Upper lobe of left lung (tissue), 5 donors: Measurements from ENCODE around the genes SMDT1 and CYP2D6.

GRCh38 chr22:41513377-41513818, 30.9 kb downstream of the POLR3H start:
- PRO-cap, 2 experiments: peak in 1 of 2 experiments; most common minus-strand start chr22:41513564 (in 1)
- RAMPAGE, long total RNA, 4 experiments: no peak in any of the 4 experiments

DNA sequence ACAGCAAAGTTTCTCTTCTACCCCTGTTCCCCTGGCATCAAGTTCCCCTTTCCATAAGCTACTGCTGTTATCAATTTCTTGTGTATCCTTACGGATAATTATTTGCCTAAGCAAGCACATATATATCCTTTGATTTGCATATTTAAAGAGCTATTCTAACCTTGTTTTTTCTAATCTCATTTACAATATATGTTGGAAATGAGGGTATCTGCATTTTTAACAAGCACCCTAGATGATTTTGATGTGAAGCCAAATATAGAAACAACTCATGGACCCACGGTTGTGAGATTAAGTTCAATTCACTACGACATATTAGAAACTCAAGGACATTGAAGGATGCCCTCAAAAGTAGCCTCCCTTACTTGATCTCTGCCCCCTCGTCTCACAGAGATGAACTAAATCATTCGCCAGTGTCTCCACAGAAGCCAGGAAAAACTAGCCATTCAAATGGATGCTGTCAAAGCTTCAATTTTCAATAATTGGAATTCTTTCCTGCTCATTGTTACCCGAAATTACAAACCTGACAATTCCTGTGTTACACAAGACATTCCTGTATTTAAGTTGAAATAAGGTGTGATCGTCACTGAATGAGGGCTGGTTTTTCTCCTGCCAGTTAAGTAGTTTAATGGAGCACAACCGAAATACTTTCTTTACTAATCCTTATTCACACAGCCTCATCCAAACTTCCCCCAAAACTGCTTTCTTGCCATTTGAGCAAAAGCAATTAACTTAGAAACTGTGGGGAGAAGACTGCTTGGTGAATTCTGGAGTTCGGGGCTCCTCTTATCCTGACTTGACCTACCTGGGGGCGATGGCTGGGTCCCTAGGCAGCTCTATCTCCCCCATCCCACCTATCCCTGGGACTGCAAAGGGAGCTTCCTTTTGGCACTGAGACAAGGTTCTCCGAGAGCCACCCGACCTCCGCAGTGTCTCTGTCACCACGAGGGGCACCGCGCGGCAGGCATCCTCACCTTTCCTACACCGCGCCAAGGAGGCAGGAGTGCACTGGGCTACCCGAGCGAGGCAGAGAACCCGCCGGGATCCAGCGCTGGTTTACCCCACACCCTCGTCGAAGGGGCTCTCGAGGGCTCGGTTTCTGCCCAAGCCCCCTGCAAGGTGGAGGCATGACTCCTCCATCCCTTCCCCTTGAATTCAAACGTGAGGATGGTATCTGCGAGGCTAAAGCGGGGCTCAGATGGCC, 1.0 kb downstream of the DESI1 start:
- PRO-cap, 2 experiments: peak in 1 of 2 experiments; most common plus-strand start position 981 of the sequence (in 1)
- RAMPAGE, long total RNA, 4 experiments: no peak in any of the 4 experiments

DNA sequence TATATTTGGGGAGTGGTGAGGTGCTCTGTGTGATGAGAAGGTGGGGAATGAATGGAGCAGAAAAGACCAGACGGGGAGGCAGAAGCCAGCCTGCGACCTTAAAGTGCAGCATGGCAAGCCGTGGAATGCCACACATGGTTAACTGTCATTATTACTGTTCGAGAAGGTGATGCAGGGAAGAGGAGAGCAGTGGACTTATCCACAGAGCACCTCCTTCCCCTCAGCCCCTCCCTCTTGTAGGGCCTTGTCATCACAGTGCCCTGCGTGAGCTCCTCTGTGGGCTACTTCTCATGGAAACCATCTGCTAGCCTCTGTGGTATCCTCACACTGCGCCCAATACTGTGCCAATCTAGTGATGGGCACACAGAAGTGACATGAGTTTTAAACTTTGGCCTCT, 18.2 kb upstream of the CCDC134 start:
- PRO-cap, 2 experiments: no peak in any of the 2 experiments
- RAMPAGE, long total RNA, 4 experiments: no peak in any of the 4 experiments

GRCh38 chr22:41835987-41837128, 3.5 kb downstream of the SREBF2 start:
- PRO-cap, 2 experiments: no peak in any of the 2 experiments
- RAMPAGE, long total RNA, 4 experiments: no peak in any of the 4 experiments

DNA sequence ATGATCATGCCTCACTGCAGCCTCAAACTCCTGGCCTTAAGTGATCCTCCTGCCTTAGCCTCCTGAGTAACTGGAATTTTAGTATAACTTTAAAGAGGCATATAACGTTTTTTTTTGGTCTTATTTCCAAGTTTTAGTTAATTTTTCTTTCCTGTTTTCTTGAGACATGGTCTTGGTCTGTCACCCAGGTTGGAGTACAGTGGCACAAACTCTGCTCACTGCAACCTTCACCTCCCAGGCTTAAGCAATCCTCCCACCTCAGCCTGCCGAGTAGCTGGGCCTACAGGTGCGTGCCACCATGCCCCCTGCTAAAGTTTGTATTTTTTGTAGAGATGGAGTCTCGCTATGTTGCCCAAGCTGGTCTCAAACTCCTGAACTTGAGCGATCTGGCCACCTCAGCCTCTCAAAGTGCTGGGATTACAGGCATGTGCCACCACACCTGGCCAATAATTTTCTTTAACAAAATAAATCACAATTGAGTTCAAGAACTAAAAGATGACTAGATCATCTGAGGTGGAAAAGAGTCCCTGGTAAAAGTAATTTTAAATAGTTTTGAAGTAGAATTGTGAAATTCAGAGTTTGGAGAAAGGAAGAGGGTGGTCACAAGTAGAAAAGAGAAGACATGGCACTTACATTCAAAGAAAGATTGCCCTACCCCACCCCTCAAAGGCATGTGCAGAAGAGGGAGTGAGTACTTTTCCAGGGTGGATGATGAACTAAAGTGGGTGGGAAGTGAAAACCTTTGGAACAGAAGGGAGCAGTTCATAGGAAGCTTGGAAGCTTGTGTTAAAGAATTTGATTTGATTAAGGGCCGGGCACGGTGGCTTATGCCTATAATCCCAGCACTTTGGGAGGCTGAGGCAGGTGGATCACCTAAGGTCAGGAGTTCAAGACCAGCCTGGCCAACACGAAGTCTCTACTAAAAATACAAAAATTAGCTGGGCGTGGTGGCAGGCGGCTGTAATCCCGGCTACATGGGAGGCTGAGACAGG, 23.4 kb downstream of the SREBF2 start:
- PRO-cap, 2 experiments: no peak in any of the 2 experiments
- RAMPAGE, long total RNA, 4 experiments: no peak in any of the 4 experiments

- PRO-cap, 2 experiments: no peak in any of the 2 experiments
- RAMPAGE, long total RNA, 4 experiments: no peak in any of the 4 experiments
Observed at GRCh38 chr22:41870821-41871352, 38.0 kb downstream of the SREBF2 start.

GRCh38 chr22:41900717-41901254, 14.1 kb downstream of the SHISA8 start:
- PRO-cap, 2 experiments: no peak in any of the 2 experiments
- RAMPAGE, long total RNA, 4 experiments: no peak in any of the 4 experiments

GRCh38 chr22:42059368-42059762, 11.2 kb downstream of the NAGA start:
- PRO-cap, 2 experiments: no peak in any of the 2 experiments
- RAMPAGE, long total RNA, 4 experiments: no peak in any of the 4 experiments

DNA sequence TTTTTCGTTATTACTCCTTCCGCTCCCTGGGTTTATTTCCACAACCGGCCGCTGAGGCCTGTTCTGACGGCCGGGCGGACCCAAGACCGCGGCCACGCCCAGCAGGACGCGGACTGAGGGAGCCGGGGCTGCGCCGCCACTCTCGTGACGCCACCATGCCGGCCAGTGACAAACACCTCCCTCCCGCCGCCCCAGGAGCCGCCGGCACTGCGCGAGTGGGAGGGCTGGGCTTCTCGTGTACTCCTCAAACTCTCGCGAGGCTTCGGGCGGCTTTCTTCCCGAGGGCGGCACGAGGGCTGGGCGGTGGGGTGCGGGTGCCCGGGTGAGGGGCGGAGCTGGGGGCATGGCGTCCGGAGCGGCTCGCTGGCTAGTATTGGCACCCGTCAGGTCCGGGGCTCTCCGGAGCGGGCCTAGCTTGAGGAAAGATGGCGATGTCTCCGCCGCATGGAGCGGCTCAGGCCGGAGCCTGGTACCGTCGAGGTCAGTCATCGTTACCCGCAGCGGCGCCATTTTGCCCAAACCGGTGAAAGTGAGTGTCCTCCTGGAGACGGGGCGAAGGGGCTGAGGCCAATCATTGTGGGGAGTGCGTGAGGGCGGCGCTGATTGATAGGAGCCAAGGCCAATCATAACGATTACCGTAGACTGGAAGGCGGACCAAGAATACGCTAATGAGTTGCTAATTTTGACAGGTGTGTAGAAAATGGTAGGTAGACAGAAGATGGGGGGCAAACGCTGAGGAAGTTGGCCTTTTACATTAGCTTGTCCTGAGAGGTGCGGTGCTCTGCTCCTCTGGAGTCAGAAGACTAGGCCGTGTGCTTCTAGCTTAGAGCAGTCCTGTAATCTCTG, at the start of gene SMDT1:
SMDT1 (plus strand) TSS at position 275 of the 846 bp plus-strand sequence.
- PRO-cap, 2 experiments: peak in 2 of 2 experiments; most common plus-strand start position 710 of the sequence (in 2); most common minus-strand start position 531 of the sequence (in 2)
- RAMPAGE, long total RNA, 4 experiments: start-site peak on the plus strand in 4 of 4 experiments, centred at positions 291 to 662 of the sequence, 5 to 46 reads per replicate

DNA sequence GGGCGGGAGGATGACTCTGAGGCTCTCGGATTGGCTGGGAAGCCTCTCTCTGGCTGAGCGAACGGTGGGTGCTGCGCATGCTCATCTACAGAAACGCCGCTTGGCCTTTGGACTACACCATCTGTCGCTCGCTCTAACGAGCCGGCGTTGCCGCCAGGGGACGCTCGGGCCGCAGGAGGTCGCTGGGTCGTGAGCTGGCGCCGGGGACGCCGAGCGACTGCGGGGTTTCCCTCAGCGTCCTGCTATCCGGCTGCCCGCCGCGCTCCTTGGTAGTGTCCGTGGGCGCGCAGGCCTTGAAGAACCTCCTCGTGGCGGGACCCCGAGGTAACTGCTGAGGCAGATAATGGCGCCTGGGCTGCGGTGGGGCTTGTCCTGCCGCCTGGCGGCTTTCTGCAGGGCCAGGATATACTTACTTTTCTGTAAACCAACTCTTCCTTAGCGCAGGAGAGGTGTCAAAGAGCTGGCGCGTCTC, 322 bp upstream of the NDUFA6 start:
- PRO-cap, 2 experiments: peak in 2 of 2 experiments; most common plus-strand start position 90 of the sequence (in 1)
- RAMPAGE, long total RNA, 4 experiments: start-site peak on the plus strand in 3 of 4 experiments, centred at positions 82 to 184 of the sequence, 12 to 20 reads per replicate

DNA sequence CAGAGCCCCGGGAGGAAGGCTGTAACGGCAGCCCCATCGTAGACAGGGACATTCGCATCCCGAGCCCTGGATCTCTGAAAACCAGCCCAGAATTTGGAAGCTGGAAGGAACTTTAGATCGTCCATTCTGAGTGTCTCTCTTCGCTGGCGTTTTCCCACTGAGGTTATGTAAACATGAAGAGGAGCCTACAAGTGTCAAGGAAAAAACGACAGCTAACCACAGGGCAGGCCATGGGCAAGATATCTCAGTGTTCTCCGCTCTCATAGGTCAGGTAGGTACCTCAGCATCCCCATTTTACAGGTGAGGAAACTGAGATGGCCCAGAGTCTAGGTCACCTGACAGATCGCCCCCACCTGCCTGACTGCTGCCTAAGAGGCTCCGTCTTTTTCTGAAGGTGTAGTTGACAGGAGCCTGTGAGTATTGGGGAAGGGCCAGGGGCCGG, 779 bp upstream of the NDUFA6 start:
- PRO-cap, 2 experiments: no peak in any of the 2 experiments
- RAMPAGE, long total RNA, 4 experiments: no peak in any of the 4 experiments

- PRO-cap, 2 experiments: no peak in any of the 2 experiments
- RAMPAGE, long total RNA, 4 experiments: no peak in any of the 4 experiments
Observed at GRCh38 chr22:42130593-42131323, at the start of gene CYP2D6. Gene CYP2D6, minus strand, starts transcription at chr22:42130810.

DNA sequence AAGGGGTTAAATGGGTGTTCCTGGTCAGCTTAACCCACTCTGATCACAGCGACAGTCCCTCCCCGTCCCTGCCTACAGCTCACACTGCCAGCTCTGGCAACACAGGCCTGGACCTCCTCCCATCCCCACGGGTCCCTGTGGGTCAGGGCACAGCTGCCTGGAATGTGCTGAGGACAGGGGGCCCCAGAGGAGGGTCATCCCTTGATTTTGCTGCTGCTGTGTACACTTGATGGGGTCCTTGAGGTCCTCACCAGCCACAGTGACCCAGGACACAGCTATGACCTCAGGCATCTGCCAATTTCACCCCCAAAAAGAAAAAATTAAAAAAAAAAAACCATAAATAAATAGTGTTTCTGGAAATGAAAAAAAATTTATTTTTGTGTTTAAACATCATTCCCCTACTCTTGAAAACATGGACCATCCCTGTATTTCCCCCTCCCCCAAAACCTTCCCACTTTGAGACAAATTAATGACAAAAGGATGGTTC, 29.8 kb upstream of the CYP2D6 start:
- PRO-cap, 2 experiments: no peak in any of the 2 experiments
- RAMPAGE, long total RNA, 4 experiments: no peak in any of the 4 experiments

- PRO-cap, 2 experiments: no peak in any of the 2 experiments
- RAMPAGE, long total RNA, 4 experiments: no peak in any of the 4 experiments
Observed at GRCh38 chr22:42344456-42345311, 74.2 kb upstream of the TCF20 start.

GRCh38 chr22:42374648-42375177, 57.5 kb downstream of the NFAM1 start:
- PRO-cap, 2 experiments: no peak in any of the 2 experiments
- RAMPAGE, long total RNA, 4 experiments: no peak in any of the 4 experiments

DNA sequence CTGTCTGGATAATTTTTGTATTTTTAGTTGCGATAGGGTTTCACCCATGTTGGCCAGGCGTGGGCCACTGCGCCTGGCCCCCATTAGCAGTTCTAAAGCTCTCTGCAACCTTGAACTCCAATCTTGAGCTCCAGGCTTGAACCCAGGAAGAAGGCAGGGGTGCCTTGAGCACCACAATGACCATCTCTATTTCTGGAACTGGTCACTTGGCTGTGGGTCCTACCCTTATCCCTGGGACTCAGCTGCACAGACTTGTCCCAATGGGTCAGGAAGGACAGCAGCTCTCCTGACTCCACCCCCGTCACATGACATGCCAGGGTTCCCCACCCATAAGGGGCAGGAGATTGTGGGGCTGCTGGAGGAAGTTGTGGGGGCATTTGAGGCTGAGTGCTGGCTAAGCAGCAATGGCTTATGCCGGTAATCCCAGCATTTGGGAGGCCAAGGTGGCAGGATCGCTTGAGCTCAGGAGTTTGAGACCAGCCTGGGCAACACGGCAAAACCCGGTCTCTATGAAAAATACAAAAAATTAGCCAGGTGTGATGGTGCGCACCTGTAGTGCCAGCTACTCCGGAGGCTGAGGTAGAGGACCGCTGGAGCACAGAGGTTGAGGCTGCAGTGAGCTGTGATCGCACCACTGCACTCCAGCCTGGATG, 56.2 kb downstream of the NFAM1 start:
- PRO-cap, 2 experiments: no peak in any of the 2 experiments
- RAMPAGE, long total RNA, 4 experiments: no peak in any of the 4 experiments

DNA sequence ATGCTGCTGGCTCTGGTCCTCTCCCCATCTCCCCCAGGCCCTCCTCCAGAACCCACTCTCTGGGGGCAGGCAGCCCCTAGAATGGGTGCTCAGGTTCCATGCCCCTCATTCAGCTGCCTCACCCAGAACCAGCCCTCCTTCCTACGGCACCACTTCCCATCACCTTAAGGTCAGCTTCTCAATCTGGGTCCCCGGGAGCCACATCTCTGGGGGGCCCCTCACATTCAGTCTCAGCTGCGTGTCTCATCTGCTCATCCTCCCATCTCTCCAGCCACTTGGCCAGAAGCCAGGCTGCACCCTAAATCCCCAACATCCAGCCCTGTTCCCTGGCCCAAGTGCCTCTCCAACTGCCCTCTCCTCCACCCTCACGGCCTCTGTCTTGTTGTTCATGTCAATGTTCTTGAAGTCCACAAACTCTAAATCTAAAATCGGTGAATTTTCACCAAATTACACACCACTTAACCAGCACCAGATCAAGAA, 34.0 kb downstream of the A4GALT start:
- PRO-cap, 2 experiments: no peak in any of the 2 experiments
- RAMPAGE, long total RNA, 4 experiments: no peak in any of the 4 experiments

DNA sequence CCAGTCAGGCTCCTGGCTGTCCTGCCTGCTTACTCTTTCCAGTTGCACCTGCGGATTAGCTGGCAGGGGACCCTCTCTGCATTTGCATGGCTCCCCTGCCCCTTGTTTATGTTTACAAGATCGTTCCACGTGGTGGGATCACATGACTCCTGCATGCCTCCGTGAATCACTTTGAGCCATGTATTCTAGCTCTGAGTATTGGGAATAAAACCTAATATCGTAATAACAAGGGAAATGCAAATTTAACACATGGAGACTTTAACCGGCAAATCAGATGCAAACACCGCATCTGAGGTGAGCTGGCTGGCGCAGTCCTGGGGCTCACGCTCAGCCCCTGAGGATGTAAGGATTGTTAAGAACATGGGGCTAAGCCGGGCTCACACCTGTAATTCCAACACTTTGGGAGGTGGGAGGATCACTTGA, 36.9 kb upstream of the A4GALT start:
- PRO-cap, 2 experiments: no peak in any of the 2 experiments
- RAMPAGE, long total RNA, 4 experiments: no peak in any of the 4 experiments

- PRO-cap, 2 experiments: no peak in any of the 2 experiments
- RAMPAGE, long total RNA, 4 experiments: no peak in any of the 4 experiments
Observed at GRCh38 chr22:42794575-42795350, 62.3 kb downstream of the ARFGAP3 start.

- PRO-cap, 2 experiments: peak in 2 of 2 experiments; most common plus-strand start chr22:42856339 (in 2); most common minus-strand start chr22:42856302 (in 1)
- RAMPAGE, long total RNA, 4 experiments: start-site peak on the plus strand in 1 of 4 experiments, at chr22:42856339-42856442 at its widest, 7 reads per replicate; start-site peak on the minus strand in 1 of 4 experiments, at chr22:42856527-42856574 at its widest, 5 reads per replicate
Observed at GRCh38 chr22:42856104-42856851, 795 bp downstream of the ARFGAP3 start.